ENCODE measurements around the gene CATSPERE.

GRCh38 chr1:241551570-241552720, 19.8 kb downstream of the KMO start:
- PRO-cap, result no peak
- RAMPAGE, long total RNA, 4 experiments, result no peak in any of the 4 experiments

DNA sequence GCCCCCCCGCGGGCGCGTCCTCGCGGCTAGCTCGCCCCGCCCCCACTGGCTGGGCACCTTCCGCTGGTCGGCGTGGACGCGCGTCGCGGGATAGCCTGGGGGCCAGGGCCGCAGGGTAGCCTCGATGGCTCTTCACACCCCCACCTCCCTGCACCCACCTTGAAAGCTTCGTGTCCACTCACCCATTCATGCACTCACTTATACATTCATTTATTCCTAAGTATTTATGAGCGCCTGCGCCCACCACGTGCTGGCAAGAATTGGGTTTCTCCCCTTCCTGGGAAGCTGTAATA, 280 bp upstream of the CHML start:
- PRO-cap, result bidirectional peak, plus-strand start at position 56 of the sequence, minus-strand start outside the sequence
- RAMPAGE, long total RNA, 4 experiments, result no peak in any of the 4 experiments

- PRO-cap, result no peak
- RAMPAGE, long total RNA, 4 experiments, result no peak in any of the 4 experiments
These were observed 137.3 kb downstream of the SDCCAG8 start for GRCh38 chr1:243393106-243393592.

- PRO-cap, result no peak
- RAMPAGE, long total RNA, 4 experiments, result no peak in any of the 4 experiments
These were observed 214.6 kb downstream of the SDCCAG8 start for GRCh38 chr1:243470368-243470870.

DNA sequence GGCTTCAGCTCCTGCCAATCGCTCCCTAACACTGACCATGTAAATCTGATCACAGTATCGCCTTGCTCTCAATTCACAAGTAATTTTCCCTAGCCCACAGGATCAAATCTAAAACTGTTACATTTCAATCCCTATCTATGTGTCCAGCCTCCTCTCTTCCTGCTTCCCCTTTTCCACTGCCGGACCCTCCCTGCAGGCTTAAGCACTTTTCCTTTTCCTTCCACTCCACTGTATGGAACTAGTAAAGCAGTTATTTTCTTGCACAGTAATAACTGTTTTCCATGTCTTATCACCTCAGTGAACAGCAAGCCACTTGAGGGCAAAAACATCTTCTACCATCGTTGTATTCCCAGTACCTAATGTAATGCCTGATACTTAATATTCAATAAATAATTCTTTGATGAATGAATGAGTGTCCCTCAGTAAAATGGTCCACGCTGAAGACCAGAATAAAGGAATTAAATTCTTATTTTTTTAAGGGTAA, 290.1 kb downstream of the AKT3 start:
- PRO-cap, result no peak
- RAMPAGE, long total RNA, 4 experiments, result no peak in any of the 4 experiments

GRCh38 chr1:243595519-243595814, 254.6 kb downstream of the AKT3 start:
- PRO-cap, result no peak
- RAMPAGE, long total RNA, 4 experiments, result no peak in any of the 4 experiments

DNA sequence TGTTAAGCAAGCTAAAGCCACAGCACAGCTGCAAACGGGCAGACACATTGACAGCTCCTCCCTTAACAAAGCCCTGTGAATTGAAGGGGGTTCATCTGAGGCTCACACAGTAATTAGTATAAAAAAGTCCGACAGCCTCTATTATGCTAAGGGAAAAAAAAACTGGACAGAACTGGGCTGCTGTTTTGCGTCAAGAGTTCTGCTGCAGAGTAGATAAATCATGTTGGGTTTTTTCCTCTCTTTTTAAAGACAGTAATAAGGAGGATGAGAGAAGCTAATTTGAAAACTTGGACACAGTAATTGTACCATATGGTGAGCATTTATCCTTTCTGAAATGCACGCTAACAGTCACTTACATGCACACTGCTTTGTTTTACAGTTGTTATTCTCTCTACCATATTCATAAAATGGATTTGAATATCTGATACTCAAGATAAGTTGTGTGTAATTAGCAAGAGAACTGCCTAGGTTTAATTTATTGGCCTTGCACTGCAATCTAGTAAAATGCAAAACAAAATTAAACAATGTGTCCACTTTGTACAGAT, 136.2 kb downstream of the AKT3 start:
- PRO-cap, result no peak
- RAMPAGE, long total RNA, 4 experiments, result no peak in any of the 4 experiments

GRCh38 chr1:243739455-243740219, 110.4 kb downstream of the AKT3 start:
- PRO-cap, result no peak
- RAMPAGE, long total RNA, 4 experiments, result no peak in any of the 4 experiments

DNA sequence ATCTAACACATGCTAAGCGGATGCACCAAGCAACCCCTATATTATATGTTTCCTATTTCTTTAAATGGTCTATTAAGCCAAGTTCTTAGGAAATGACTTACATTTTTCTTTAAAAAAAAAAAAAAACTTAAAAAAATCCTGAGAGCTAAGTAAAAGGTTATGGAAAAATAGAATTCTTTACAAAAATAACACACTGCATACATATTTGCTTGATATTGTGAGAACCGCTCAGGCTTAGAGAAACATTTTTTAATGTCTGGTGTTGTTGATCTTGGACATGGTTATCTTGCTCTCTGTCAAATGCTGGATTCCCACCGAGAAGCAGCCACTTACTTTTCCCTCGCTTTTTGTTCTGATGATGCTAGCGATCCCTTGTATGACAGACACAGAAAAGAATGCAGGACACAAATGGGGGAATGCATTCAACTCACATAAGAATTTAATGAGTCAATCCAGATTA, 76.6 kb upstream of the AKT3 start:
- PRO-cap, result no peak
- RAMPAGE, long total RNA, 4 experiments, result no peak in any of the 4 experiments

DNA sequence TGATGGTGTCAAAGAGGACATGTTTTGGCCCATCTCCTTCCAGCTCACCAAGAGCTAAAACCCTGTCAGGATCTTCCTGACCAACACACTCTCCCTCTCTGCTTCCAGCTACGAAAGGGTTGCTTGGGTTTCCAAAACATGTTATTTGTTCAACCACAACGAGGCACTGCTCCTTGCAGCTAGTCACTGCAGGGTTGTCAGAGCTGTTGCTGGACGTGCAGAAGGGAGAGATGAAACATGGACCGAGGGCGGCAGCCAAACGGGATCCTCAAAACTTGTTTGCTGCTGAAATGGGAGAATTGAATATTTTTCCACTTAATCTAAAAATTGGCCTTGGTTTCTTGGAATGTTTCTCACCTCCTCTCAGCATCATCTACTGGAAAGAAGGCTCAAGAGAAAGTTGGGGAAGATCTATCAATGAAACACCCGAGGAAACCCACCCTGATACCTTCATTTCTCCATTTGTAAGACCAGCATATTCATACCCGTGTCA, 12.5 kb downstream of the ZBTB18 start:
- PRO-cap, result no peak
- RAMPAGE, long total RNA, 4 experiments, result no peak in any of the 4 experiments

DNA sequence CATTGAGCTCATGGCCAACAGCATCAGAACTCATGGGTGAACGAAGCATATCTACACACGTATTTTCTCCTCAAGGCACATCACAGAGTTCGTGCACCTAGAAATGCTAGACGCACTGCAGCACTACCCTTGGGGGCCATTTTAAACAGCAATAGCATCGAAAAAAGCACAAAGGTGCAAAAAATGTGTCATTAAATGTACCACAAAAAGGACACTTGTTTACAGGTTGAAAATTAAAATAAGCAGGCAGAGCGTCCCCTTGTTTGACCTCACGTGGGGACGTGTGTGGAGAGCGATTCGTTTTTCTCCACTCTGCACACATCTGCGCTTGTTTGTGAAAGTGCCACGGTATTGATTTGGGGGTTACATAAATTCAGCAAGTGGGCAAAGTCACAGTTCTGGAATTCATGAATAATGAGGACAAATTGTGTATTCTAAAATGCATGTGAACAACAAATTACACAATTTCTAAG, 43.7 kb downstream of the ZBTB18 start:
- PRO-cap, result no peak
- RAMPAGE, long total RNA, 4 experiments, result no peak in any of the 4 experiments

- PRO-cap, result no peak
- RAMPAGE, long total RNA, 4 experiments, result no peak in any of the 4 experiments
These were observed 141.0 kb upstream of the C1orf100 start for GRCh38 chr1:244211459-244211896.

- PRO-cap, result no peak
- RAMPAGE, long total RNA, 4 experiments, result no peak in any of the 4 experiments
These were observed 12.2 kb downstream of the ADSS2 start for GRCh38 chr1:244438998-244440345.

DNA sequence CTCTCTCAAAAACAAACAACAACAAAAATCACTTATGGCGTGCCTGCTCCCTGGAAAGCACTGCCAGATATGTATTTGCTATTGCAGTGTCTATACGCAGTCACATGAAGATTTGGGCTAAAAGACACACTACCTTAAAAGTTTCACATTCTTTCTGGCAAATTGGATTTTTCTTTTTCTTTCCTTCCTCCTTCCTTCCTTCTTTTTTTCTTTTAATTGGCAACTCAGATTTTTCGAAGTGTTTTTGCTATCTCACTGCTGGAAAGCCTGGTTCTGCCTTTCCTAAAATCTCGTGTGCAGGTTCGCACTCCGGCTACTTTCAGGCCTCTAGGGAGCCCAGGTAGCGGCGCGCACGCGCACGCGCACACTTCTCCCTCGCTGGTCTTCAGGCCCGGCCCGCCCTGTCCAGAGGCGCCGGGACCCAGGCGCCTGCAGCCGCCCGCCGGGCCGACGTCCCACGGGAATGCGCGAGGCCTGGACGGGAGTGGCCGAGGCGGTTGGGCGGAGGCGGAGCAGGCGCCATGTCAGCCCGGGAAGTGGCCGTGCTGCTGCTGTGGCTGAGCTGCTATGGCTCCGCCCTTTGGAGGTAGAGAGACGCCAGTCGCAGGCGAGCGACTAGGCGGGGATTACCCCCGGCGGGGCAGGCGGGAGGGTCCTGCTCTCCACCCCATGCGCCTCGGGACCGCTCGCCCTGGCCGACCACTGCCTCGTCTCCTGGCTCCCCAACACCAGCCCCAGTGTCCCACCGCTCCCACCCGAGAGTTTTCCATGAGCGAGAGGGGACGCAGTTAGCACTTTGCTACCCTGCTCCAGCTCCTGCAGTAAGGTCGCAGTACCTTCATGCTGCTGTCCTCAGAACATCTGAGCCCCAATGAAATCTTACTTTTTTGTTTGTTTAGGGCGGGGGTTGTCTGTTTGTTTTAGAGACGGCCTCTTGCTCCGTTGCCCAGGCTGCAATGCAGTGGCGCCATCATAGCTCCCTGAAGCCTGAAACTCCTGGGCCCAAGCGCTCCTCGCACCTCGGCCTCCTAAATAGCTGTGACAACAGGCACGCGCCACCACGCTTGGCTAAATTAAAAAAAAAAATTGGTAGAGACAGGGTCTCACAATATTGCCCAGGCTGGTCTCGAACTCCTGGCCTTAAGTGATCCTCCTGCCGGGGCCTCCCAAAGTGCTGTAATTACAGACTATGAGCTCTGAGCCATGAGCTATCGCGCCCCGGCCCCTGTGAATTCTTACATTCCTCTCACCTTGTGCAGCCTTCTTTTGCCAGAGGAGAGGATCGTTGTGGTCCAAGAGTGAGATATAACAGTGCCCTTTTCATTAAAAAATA, at the start of gene CATSPERE:
CATSPERE (plus strand) TSS at position 365 of the 1,333 bp plus-strand sequence.
- PRO-cap, result bidirectional peak, plus-strand start at position 618 of the sequence, minus-strand start at position 465 of the sequence; unidirectional peak, minus-strand start at position 863 of the sequence
- RAMPAGE, long total RNA, 4 experiments, result start-site peak on the plus strand in 2 of 4 experiments, centred at positions 407 to 469 of the sequence, 11 to 19 reads per replicate

GRCh38 chr1:244665621-244666538, 13.0 kb downstream of the DESI2 start:
- PRO-cap, result no peak
- RAMPAGE, long total RNA, 4 experiments, result no peak in any of the 4 experiments

DNA sequence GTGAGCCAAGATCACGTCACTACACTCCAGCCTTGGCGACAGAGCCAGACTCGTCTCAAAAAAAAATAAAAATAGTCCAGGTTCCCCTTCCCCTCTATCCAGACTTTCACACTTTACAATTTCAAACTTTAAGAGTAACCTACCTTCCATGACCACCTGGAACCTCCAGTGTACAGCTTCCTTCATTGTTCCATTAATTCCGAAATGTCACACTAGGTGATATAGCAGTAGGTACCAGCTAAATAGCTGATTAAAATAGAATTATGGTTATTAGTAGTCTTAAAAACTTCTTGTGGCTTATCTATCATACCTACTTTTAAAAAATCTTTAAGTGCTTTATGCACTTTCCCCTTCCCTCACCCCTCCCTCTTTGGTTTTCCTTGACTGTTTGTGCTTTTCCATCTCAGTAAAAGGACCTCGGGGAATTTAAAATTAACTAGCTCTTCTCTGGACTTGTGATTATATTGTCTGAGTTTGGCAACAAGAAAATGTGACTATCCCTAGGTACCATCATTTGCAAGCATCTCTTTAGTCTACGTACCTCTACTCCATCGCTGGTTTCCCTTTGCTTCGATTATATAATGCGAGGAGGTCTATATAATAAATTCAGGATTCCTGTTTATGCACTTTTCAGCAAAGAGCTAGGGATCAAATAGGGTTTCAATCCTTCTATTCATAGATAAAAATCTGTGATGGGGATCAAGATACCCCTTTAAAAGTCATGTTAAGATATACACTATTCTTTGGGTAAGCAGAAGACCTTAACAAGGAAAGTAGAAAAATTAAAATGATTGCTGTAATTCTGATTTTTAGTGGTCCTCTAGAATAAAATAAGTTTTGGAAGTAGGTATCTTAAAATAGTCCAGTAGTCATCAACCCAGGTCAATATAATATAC, 11.3 kb downstream of the COX20 start:
- PRO-cap, result no peak
- RAMPAGE, long total RNA, 4 experiments, result no peak in any of the 4 experiments

DNA sequence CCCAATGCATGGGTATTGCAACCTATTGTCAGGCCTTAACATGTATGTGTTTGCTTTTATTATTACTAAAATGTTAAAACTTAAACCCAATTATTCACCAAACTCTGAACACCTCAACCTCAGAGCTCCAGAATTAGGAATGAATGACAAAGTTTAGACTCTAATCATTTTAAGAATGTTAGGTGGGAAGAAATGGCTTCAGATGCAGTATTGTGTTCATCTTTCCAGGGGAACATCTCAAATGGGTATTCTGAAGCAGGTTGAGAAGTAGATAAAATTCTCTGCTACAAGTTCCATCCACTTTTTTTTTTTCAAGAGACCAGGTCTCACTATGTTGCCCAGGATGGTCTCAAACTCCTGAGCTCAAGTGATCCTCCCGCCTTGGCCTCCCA, 13.7 kb downstream of the HNRNPU start:
- PRO-cap, result no peak
- RAMPAGE, long total RNA, 4 experiments, result no peak in any of the 4 experiments

DNA sequence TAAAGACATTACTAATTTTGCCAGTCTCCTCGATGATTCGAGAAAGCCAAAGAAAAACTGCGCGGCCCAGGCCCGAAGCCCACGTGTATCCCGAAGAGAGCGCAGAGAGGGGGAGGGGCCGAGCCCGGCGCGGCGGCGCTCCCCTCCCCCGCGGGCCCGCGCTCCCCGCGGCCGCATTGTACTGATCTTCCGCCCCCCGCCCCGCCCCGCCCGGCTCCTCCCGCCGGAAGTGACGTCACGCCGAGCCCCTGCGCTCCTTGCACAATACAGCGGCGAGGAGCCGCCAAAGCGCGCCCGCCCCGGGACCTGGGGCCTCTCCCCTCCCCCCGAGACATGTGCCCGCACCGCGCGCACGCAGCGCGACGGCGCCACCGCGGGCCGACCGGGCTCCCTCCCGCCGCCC, 1.4 kb downstream of the HNRNPU start:
- PRO-cap, result bidirectional peak, plus-strand start at position 264 of the sequence, minus-strand start at position 203 of the sequence
- RAMPAGE, long total RNA, 4 experiments, result no peak in any of the 4 experiments

- PRO-cap, result no peak
- RAMPAGE, long total RNA, 4 experiments, result no peak in any of the 4 experiments
These were observed 50.2 kb upstream of the EFCAB2 start for GRCh38 chr1:244919198-244919698.

DNA sequence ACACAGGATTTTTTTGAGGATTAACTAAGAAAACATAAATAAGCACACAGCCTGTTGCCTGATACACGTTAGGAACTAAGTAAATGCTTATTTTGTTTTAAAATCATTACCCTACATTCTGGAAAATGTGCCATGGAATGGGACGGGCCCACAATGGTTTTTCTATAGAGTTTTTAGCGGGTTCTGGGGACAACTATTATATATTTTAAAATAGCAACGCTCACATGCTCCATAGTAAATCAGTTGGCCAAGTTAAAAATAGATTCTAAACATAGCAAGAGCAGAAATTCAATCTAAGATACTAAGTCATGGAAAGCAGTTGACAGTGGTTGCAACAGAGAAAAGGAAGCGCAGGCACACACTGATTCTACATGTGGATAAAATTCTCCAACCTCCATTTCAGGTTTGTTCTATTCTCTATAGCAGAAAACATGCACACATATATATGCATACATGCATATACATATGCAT, 15.7 kb upstream of the EFCAB2 start:
- PRO-cap, result no peak
- RAMPAGE, long total RNA, 4 experiments, result no peak in any of the 4 experiments

Measured in gastroesophageal sphincter (tissue), 4 donors.